Metastatic Liver Carcinoma in the Adrenal Gland (tissue), 2 donors: ENCODE measurements around the genes RPS6KA5, DGLUCY and GPR68.

DNA sequence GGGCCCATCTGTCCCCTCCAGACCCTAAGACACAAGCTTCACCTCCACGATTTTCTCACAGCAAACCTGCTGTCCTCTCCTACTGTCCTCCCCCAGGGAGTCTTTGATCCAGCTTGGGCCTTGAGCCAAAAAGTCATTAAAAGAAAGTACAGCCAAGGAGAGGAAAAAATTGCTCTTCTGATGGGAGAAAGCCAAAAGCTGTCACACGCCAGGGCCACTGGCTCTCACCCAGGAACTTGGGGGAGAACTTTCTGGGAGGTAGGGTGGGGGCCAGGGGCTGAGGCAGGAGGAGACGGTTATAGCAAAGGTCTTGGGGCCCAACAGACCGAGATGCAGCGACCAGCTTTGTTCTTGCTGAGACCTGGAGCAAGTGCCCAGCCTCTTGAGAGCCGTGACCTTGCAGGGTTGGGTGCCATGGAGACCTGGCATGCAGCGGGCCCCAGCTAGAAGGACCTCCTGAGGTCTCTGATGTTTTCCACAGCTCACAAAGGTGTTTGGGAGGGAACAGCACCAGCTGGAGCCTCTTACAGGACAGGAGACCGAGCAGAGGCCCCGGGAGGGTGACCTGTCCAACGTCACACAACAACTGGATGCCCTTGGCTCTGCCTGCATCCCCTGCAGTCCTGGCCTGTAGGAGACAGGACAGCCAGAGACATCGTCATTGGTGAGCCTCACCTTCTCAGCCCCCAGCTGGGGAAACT lies 124.4 kb downstream of the CALM1 start:
- PRO-cap, 2 experiments, result no peak in any of the 2 experiments

GRCh38 chr14:90615690-90616250 lies 200.5 kb downstream of the TTC7B start:
- PRO-cap, 2 experiments, result no peak in any of the 2 experiments

GRCh38 chr14:90660753-90661698 lies 155.2 kb downstream of the TTC7B start:
- PRO-cap, 2 experiments, result no peak in any of the 2 experiments

GRCh38 chr14:90664875-90665222 lies 151.4 kb downstream of the TTC7B start:
- PRO-cap, 2 experiments, result no peak in any of the 2 experiments

DNA sequence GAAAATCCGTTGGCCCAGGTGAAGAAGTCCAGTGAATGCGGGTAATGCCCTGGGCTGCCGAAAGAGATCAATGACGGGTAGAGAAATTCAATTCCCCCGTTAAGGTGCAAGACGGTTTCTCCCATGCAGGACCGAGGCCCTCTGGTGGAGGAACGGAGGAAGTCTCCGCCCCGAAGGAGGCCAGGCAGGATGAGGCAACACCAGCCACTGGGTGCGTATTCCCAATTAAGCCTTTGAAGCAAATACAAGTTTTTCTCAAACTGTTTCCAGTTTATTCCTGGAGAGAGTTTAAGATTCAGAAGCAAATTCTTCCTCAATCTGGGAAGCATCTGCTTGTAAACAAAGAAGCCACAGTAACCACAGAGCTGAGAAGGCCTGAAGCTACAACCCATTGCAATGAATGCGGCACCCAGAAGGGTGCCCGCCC lies 118.6 kb downstream of the TTC7B start:
- PRO-cap, 2 experiments, result no peak in any of the 2 experiments

- PRO-cap, 2 experiments, result no peak in any of the 2 experiments
Observed at GRCh38 chr14:91009490-91009911, 50.9 kb downstream of the RPS6KA5 start.

GRCh38 chr14:91059918-91060784 lies at the start of gene RPS6KA5:
RPS6KA5 (minus strand) TSS chr14:91060641.
- PRO-cap, 2 experiments, result peak in 2 of 2 experiments; most common plus-strand start chr14:91060333 (in 2); most common minus-strand start chr14:91060678 (in 2)

DNA sequence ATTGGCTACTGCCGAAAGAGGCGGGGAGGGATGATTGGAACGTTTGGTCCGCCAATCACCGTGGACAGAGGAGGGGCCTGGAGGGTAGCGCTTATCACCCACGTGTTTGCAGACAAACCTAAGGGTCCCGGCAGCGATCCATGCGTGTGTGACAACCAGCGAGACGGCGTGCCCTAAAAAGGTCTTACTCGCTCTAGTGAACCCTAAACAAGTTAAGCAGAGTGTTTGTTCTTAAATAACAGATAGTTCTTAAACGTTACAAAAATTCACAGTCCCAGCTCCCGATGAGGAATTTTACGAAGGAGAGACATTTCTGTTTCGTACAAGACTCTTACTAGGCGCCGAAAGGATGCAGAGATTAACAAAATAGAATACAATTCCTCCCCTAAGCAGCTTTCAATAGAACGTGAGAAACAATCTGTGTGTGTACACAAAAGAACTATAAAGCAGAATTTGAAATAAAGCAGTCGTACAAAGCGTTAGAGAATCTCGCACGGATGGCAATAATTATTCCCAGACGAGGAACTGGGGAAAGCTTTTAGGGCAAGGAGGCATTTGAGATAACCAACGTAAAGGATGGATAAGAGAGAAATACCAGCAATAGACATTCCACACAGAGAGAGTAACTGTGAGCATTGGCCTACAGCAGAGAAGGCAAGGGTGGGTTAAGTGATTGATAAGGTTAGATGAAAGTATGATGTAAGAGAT lies 753 bp upstream of the RPS6KA5 start:
- PRO-cap, 2 experiments, result peak in 2 of 2 experiments; most common plus-strand start position 121 of the sequence (in 2)

DNA sequence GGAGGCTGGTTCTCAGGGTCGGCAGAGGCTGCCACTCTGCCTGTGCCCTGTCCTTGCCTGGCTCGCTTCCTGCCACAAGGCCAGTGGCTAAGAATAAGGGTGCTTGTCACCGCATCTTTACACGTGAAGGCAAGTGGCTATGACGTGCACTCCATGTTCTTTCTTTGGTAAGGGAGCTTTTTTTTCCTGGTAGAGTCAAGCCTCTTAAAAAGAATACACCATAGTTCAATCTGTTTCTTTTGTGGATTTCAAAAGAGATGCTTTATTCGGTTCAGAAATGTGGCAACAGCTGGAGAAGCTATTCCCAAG lies 18.6 kb upstream of the DGLUCY start:
- PRO-cap, 2 experiments, result no peak in any of the 2 experiments

- PRO-cap, 2 experiments, result peak in 2 of 2 experiments; most common plus-strand start chr14:91114654 (in 2); most common minus-strand start chr14:91114564 (in 2)
Observed at GRCh38 chr14:91113926-91114959, at the start of gene DGLUCY. DGLUCY (plus strand) TSS chr14:91114073.

GRCh38 chr14:91244348-91245491 lies at the start of gene GPR68:
GPR68 (minus strand) TSS chr14:91244704.
- PRO-cap, 2 experiments, result no peak in any of the 2 experiments

GRCh38 chr14:91250103-91250713 lies 5.7 kb upstream of the GPR68 start:
- PRO-cap, 2 experiments, result no peak in any of the 2 experiments

DNA sequence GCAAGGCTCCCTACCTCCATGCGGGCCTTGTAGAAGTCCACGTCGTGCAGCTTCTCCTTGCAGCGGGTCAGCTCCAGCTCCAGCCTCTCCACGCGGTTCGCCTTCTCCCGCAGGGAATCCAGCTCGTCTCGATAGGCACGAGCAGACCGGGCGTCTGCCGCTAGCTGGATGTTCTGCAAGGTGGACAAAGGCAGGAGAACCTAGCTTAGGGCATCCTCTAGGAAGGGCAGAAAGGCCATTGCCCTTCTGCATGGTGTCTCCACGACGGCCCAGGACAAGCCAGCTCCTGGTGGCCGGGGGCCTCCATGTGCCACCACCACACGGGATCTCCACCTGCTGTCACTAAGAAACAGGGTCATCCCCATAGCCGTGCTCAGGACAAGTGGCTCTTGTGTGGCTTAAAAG lies 79.6 kb downstream of the CCDC88C start:
- PRO-cap, 2 experiments, result no peak in any of the 2 experiments

DNA sequence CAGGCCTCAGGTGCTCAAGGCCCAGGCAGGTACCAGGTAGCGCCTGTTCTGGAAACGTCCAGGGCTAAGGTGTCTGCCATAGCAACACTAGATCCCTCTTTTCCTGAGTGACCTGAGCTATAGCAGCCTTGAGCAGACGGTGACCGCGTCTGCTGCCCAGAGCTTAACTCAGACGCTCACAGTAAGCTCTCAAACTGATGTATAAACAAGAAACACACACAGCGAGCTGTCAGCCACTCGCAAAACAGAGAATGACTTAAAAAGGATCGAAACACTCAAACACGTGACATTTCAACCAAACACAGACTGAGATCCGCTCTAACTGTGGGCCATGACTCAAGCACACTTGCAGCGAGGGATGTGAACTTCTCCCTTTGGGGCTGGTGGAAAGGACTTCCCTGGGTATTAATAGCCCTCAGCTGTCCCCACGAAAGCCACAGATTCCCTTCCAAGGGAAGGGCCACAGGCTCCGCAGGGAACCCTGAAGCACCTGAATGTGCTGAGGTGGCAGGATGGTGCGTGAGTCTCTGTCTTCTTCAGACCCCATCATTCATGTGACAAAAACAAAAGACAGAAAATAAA lies 29.1 kb downstream of the CCDC88C start:
- PRO-cap, 2 experiments, result no peak in any of the 2 experiments

DNA sequence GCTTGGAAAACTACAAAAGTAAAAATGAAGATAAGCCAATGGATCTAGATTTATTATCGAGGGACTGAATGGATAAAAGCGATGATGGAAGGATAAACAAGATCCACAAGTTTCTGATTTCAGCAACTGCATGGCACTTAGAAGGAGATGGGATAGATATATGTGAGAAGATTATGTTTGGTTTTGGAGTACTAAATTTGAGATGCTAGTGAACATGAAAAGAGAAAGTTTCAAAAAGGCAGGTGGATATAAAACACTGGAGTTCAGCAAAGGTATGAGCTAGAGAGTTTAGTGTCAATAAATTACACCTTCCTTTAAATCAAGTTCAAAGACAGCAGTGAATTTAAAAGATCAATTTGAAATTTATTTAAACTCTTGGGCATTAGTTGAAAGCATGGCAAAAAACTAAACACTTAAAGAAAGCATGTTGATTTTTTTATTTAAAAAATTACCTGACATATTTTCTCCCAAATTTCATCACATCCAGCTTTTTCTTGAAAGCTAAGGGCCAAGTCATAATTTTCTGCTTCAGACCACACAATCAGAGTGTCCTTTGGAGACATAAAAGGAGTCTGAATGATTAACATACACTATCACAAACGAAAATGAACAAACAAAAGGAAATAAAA lies 24.8 kb downstream of the PPP4R3A start:
- PRO-cap, 2 experiments, result no peak in any of the 2 experiments

DNA sequence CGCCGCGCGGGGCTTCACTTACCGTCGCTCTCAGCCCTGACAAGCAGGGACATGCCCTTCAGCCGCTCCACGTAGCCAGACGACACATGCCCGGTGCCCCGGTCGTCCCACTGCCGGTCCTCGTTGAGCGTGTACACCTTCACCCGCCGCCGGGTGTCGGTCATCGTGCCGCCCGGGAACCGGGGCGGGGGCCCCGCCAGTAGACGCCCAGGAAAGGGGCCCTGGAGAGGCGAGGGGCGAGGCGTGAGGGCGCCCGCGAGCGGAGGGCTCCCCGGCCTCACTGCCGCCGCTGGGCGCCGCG lies 676 bp downstream of the PPP4R3A start:
- PRO-cap, 2 experiments, result no peak in any of the 2 experiments

DNA sequence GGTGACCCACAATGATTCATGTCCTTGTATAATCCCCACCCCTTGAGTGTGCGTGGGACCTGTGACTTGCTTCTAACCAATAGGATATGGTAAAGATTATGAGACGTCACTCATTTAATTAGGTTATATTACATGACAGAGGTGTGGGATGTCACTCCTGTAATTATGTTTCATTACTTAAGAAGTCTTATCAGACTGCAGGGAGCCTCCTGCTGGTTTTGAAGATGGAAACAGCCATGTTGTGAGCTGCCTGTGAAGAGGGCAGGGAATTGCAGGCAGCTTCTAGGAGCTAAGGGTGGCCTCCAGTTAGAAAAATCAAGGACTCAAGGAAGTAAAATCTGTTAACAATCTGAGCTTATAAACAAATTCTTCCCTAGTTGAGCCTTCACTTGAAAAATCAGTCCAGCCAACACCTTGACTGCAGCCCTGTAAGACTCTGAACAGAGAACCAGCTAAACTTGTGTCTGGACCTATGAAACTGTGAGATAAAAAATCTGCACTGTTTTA lies 12.4 kb upstream of the CATSPERB start:
- PRO-cap, 2 experiments, result no peak in any of the 2 experiments

GRCh38 chr14:91875562-91876055 lies 8.3 kb upstream of the TC2N start:
- PRO-cap, 2 experiments, result no peak in any of the 2 experiments

GRCh38 chr14:91886708-91887115 lies 19.4 kb upstream of the TC2N start:
- PRO-cap, 2 experiments, result no peak in any of the 2 experiments

DNA sequence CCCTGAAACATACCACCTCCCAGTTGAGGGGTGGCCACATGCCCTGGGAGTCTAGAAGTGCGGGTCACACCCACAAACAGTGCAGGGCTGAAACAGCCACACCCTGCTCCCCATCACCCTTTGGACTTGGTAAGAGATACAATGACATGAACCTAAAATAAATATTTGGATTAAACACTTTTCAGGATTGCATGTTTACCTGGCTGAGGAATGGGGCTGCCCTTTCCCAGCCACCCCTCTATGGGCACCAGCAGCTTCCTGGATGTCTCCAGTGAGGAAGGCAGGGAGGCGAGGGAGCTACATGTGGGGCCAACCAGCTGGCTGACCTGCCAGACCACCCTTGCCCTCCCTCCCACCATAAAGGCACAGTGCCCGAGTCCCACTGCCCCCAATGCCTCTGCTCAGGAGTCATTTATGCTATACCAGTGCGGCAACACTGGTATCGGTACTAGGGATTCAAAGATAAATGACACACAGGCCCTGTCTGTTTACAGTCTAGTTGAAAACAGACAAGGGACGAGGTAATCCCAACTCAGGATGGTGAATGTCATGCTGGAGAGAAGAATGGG lies 39.2 kb upstream of the TC2N start:
- PRO-cap, 2 experiments, result peak in 2 of 2 experiments; most common plus-strand start position 271 of the sequence (in 2); most common minus-strand start position 20 of the sequence (in 1)